ENCODE measurements around a stretch of chr2.

- PRO-cap = no peak
CAGE:
- cytosol, long polyA plus RNA = no peak
- long polyA plus RNA = no peak
- nucleus, long polyA plus RNA = no peak
Measured at GRCh38 chr2:217857582-217858105, 145.2 kb downstream of the TNS1 start.

- PRO-cap = no peak
CAGE:
- cytosol, long polyA plus RNA = no peak
- long polyA plus RNA = no peak
- nucleus, long polyA plus RNA = no peak
Measured at GRCh38 chr2:217869167-217869640, 133.6 kb downstream of the TNS1 start.

GRCh38 chr2:217888393-217888773 lies 114.4 kb downstream of the TNS1 start:
- PRO-cap = no peak
CAGE:
- cytosol, long polyA plus RNA = no peak
- long polyA plus RNA = no peak
- nucleus, long polyA plus RNA = no peak

DNA sequence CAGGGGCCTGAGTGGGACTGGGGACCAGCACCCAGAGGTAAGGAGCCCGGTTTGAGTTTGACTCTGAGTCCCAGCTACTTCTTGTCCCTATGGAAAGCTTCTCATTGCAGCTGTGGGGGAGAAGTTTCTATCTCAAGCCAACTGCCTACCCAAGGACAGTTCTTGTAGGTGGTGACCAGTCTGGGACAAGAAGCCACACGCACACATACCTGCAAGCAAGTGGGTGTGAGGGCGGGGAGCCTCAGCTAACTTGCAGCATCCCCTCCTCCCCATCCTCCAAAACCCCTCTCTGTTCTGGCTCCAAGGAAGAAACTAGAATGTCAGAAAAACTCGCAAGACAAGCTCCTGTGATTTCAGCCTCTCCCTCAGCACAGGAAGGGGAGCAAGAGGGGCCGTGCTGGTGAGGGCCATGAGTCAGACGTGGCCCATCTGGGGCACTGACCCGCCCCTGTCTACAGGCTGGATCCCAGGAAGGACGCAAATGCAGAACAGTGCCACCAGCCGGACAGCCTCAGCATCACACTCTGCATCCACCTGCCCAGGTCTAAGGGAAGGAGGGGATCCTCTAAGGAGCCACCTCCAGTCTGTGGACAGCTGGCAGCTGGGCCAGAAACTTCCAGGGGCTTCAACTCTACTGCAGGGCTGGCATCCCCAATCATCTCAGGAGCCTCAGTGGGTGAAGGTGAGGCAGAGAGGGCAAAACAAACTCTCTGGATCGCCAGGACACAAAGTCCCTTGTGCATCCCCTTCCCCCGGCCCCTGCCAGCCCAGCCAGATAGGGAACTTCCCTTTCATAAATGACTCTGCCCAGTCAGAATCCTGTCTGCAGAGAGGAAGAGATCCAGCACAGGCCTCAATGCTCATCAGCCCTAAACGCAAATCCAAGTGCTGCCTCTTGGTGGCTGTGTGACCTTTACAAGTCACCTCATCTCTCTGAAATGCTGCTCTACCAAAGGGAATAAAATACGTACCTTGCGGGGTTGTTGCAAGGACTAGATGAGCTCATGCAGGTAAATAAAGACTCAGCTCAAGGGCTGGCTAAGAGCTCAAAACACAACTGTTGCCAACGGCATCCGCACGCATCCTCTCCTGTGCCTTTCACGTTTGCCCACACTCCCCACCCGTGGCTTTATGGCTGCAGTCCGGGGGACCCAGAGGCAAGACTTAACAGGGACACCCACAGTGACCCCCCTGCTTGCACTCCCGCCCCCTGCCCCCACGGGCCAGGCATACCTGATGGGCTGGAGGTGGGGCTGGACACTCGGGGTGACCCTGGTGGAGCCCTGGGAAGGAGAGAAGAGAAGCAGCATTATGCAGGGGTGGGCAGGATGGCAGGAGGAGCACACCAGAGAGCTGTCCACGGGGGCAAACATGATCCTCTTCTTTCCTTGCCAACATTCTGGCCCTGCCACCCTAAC lies 103.1 kb downstream of the TNS1 start:
- PRO-cap = no peak
CAGE:
- cytosol, long polyA plus RNA = no peak
- long polyA plus RNA = no peak
- nucleus, long polyA plus RNA = no peak

- PRO-cap = no peak
CAGE:
- cytosol, long polyA plus RNA = no peak
- long polyA plus RNA = no peak
- nucleus, long polyA plus RNA = no peak
Measured at GRCh38 chr2:217909944-217910637, 92.7 kb downstream of the TNS1 start.

- PRO-cap = no peak
CAGE:
- cytosol, long polyA plus RNA = no peak
- long polyA plus RNA = no peak
- nucleus, long polyA plus RNA = no peak
Measured at GRCh38 chr2:217912091-217913201, 90.3 kb downstream of the TNS1 start.

GRCh38 chr2:217913202-217914018 lies 89.4 kb downstream of the TNS1 start:
- PRO-cap = no peak
CAGE:
- cytosol, long polyA plus RNA = no peak
- long polyA plus RNA = no peak
- nucleus, long polyA plus RNA = no peak

GRCh38 chr2:217914835-217915484 lies 87.8 kb downstream of the TNS1 start:
- PRO-cap = no peak
CAGE:
- cytosol, long polyA plus RNA = no peak
- long polyA plus RNA = no peak
- nucleus, long polyA plus RNA = no peak

DNA sequence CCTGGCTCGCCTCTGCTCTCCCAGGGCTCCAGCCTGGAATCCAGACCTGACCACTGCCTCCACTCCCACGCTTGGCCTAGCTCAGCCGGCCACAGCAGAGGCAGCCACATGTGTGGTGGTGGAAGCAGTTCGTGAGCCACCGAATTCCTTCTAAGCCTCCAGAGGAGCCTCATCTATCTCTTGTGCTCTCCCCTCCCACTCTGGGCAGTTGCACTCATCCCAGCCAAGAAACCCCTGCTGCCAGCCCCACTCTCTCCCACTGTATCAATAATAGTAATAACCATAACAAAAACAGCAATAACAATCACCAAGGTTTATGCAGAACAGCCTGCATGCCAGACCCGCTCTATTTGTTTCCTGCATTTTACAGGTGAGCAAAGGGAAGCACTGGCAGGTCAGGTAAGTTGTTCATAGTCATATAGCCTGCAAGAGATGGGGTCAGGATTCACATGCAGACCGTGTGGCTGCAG lies 67.3 kb downstream of the TNS1 start:
- PRO-cap = no peak
CAGE:
- cytosol, long polyA plus RNA = no peak
- long polyA plus RNA = no peak
- nucleus, long polyA plus RNA = no peak

DNA sequence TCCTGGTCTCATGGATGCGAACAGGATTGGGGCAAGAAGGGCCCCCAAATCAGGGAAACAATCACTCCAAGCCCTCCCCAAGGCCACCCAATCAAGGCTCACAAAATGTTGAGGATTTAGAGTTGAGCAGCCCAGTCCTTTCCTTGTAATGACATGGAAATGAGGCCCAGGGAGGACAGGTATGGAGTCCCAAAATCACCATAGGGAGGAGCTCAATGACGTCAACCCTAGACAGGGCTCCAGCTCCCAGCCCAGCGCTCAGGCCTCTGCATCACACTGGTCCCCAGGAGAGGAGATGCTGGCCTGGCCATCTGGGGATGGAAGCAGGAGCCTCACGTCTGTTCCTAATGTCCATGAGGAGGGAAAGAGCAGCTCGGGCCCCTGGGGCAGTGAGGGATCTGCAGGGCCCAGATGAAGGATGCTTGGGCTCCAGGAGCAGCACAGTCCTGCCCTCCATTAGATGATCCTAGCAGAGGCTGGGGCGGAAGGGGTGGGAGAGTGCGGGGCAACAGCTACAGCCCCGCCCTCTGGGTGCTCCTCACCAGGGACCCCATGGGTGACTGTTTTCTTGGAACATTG lies 49.9 kb downstream of the TNS1 start:
- PRO-cap = no peak
CAGE:
- cytosol, long polyA plus RNA = no peak
- long polyA plus RNA = no peak
- nucleus, long polyA plus RNA = no peak

DNA sequence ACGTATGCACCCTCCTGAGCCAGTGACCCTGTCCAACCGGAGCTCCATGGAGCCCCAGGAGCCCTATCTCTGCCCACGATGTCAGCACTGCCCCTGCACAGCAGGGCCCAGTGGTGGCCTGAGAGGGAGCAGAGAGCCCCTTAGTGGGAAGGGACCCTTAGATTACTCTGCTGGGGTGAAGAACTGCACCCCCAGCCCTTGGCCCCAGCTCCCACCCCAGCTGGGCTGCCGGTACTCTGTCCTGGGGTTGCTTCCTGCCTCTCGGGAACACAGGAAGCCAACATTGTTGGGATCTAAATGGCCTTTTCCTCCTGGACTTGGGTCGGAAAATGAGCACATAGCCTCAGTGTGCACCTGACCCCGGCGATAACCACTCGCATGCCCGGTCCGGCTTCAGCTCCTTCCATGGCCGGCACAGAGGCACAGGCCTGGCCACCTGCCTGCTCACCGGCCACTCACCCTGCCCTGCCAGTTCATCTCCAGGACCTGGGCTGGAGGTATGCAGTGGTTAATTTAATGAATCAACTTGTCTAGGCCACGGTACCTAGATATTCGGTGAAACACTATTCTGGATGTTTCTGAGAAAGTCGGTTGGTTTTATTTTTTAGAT lies 19.4 kb downstream of the TNS1 start:
- PRO-cap = no peak
CAGE:
- cytosol, long polyA plus RNA = no peak
- long polyA plus RNA = no peak
- nucleus, long polyA plus RNA = no peak

GRCh38 chr2:217994675-217995440 lies 7.9 kb downstream of the TNS1 start:
- PRO-cap = no peak
CAGE:
- cytosol, long polyA plus RNA = no peak
- long polyA plus RNA = no peak
- nucleus, long polyA plus RNA = no peak

DNA sequence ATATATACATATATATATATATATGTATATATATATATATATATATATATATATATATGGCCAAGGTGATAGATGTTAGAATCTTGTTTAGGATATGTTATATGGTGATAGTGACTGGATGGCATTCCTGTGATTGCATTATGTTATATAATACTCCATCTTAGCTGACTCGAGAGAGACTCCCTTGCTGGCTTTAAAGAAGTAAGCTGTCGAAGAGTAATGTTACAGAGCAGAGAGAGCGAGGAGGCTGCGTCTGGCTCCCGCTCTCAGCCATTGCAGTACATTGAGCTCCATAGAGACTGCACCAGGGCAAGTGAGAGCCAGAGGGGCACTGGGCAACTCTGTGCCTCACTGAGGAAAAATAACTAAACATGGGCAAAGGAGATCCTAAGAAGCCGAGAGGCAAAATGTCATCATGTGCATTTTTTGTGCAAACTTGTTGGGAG lies 16.9 kb upstream of the ARPC2 start:
- PRO-cap = no peak
CAGE:
- cytosol, long polyA plus RNA = no peak
- long polyA plus RNA = no peak
- nucleus, long polyA plus RNA = no peak

GRCh38 chr2:218220334-218220632 lies 3.3 kb downstream of the ARPC2 start:
- PRO-cap = no peak
CAGE:
- cytosol, long polyA plus RNA = no peak
- long polyA plus RNA = no peak
- nucleus, long polyA plus RNA = no peak

DNA sequence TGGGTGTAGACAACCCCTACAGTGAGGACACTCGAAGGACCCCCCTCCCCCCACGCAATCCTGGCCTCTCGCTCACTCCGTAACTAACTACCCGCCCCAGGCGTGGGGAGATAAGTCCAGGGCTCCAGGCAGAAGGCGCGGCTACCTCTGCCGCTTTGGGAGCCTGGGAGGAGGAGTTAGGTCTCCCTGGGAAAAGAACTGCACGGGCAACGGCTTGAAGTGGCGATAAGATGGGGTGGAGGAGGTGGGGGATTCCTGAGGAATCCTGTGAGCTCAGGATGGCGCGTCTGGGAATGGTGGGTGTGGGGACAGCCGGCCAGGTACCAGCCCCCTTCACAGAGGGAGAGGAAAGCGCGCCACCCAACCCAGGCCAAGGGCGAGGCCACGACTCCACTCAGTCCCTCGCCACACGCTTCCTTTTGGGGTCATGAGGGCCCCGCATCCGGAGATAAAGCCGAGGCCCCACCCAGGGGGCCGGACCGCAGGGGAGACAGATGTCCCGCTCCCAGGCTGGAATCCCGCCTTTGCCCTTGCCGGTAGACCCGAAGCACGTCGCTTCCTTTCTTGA lies 1.9 kb upstream of the CTDSP1 start:
- PRO-cap = bidirectional peak, plus-strand start at position 521 of the sequence, minus-strand start at position 421 of the sequence
CAGE:
- cytosol, long polyA plus RNA = start-site peak on the plus strand centred at position 535 of the sequence, 134 bp wide, 29 and 37 reads in 2 replicates
- long polyA plus RNA = no peak
- nucleus, long polyA plus RNA = start-site peak on the plus strand centred at position 472 of the sequence, 151 bp wide, 44 and 113 reads in 2 replicates

- PRO-cap = no peak
CAGE:
- cytosol, long polyA plus RNA = no peak
- long polyA plus RNA = no peak
- nucleus, long polyA plus RNA = no peak
Measured at GRCh38 chr2:218630328-218630841, 22.7 kb downstream of the PLCD4 start.

- PRO-cap = no peak
CAGE:
- cytosol, long polyA plus RNA = no peak
- long polyA plus RNA = no peak
- nucleus, long polyA plus RNA = no peak
Measured at GRCh38 chr2:218757309-218757856, 24.6 kb upstream of the CYP27A1 start.

DNA sequence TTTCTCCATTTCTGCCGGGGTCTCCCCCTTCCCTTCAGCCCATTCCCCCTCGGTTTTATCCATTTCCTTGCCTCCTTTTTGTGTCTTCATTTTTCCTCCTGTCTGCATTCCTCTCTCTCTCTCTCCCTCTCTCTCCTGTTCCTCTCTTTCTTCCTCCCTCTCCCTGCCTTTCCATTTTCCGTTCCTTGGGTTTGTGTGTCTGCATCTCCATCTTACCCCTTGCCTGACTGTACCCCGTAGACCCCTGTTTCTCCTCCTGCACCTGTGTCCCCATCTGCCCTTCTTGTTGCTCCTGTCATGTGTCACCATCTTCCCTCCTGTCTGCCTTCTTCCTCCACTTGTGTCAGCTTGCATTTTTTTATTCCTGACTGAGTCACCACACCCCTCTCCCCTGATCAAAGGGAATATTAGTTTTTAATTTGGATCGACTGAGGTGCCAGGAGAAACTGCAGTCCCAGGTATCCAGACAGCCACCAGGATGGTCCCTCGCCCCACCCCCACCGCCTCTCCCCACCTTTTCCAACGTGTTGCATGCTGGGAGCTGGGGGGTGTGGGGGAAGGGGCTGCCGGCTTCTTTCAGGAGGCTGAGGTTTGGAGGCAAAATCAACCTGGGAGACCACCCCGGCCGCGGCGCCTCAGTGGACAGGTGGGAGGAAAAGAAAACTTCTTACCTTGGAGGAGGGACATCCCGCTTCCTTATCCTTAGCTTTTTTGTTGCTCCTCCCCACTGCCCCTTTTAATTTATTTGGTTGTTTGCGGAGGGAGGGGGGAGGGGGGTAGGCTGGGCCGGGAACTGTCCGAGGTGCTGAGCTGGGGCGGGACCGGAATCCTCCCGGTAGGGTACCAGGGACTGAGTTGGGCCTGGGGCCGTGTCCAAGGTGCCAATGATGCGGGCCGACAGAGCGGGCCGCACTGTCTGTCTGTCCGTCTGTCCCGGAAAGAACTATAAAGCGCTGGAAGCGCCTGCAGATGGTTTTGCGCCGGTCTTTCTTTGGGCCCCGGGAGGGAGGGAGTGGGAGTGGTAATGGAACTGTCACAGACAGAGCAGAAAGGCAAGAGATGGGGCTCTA lies 2.1 kb downstream of the CDK5R2 start:
- PRO-cap = no peak
CAGE:
- cytosol, long polyA plus RNA = no peak
- long polyA plus RNA = no peak
- nucleus, long polyA plus RNA = no peak

DNA sequence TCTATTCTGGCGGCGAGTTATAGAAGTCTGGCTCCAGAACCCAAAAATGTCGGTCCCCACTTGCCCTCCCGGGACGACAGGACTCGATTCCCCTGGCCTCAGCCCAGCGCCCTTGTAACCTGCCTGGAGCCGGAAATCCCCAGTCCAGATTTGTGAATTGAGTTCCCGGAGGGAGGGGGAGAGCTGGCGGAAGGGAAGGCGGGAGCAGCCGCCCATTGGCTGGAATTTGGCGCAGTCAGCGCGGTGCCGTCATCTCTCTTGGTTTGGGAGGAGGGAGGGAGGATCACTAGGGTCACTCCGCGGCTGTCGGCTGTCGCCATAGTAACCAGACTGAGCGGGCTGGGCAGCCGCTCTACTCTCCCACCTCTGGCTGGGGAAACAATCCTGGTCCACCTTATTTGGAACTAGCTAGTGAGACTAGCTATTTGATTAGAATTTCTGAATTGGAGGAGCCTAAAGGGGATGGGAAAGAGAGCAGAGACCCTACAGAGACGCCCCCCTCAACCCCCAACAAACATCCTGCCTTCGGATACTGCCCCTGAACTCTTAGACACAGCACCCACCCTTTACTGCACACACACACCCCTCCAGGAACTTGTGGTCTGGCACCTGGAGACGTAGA lies 3.8 kb downstream of the CDK5R2 start:
- PRO-cap = no peak
CAGE:
- cytosol, long polyA plus RNA = no peak
- long polyA plus RNA = no peak
- nucleus, long polyA plus RNA = no peak

- PRO-cap = no peak
CAGE:
- cytosol, long polyA plus RNA = no peak
- long polyA plus RNA = no peak
- nucleus, long polyA plus RNA = no peak
Measured at GRCh38 chr2:218981983-218982539, 2.9 kb downstream of the FEV start.